ENCODE data around the genes MEIS3 and KDELR1.

DNA sequence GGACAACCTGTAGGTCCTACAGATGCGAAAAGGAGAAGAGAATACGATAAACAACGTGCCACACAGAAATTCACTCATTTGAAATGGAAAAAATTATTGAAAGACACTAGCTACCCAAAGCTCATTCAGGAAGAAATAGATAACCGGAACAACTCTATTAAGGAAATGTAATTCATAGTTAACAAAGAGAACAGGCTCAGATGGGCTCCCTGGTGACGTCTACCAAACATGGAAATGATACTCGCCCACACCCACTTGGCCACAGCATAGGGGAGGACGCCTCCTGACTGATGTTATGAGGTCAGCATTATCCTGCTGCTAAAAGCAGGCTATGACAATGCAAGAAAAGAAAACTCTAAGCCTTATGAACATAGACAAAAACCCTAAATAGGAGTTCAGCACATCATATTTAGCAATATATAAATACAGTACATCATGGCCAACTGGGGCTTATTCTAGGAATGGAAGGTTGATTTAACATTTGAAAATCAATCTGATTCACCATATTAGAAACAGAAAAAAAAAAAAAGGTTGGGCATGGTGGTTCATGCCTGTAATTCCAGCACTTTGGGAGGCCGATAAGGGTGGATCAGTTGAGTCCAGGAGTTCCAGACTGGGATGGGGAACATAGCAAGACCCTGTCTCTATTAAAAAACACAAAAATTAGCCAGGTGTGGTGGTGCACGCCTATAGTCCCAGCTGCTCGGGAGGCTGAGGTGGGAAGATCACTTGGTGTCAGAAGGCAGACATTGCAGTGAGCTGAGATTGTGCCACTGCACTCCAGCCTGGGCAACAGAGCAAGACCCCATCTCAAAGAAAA lies 34.4 kb downstream of the DHX34 start:
- PRO-cap, 2 experiments = no peak in any of the 2 experiments

- PRO-cap, 2 experiments = no peak in any of the 2 experiments
These were observed 13.3 kb downstream of the MEIS3 start for GRCh38 chr19:47405996-47406442.

- PRO-cap, 2 experiments = no peak in any of the 2 experiments
These were observed 1.4 kb downstream of the MEIS3 start for GRCh38 chr19:47417813-47418462.

DNA sequence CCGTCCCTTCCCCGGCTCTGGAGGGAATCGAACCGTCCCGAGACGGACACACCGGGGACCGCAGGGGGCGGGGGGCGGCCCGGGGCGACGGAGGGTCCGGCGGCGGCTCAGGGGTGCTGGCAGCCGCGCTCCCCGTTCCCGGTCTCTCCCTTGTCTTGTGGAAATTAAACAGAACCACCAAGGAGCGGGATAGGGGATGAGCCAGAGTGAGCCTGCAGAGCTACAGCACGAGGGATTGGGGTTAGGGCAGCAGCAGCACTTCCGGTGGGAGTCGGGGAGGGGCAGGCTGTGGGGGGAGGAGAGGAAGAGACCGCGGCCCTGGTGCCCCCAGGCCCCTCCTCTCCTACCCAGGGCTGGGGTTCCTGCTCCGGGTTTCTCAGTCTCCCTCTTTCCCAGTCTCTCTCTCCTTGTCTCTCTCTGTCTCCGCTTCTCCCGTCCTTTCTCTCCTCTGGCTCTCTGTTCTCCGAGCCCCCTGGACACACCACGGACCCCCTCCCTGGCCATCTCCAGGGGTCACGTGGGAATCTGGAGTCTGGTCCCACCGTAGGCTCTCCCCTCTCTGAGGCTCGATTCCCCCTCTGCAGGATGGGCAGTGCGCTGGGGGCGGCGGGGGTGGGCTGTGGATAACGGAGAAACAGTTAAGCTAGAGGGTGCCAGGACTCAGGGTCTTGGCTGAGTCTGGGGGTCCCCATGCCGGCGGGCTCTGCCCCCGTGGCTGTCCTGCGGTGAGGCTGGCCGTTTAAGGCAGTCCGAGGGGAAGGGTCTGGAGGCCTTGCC lies at the start of gene MEIS3:
MEIS3 (minus strand) TSS at position 148 of the 777 bp plus-strand sequence.
- PRO-cap, 2 experiments = peak in 1 of 2 experiments; most common plus-strand start position 204 of the sequence (in 1); most common minus-strand start position 151 of the sequence (in 1)

DNA sequence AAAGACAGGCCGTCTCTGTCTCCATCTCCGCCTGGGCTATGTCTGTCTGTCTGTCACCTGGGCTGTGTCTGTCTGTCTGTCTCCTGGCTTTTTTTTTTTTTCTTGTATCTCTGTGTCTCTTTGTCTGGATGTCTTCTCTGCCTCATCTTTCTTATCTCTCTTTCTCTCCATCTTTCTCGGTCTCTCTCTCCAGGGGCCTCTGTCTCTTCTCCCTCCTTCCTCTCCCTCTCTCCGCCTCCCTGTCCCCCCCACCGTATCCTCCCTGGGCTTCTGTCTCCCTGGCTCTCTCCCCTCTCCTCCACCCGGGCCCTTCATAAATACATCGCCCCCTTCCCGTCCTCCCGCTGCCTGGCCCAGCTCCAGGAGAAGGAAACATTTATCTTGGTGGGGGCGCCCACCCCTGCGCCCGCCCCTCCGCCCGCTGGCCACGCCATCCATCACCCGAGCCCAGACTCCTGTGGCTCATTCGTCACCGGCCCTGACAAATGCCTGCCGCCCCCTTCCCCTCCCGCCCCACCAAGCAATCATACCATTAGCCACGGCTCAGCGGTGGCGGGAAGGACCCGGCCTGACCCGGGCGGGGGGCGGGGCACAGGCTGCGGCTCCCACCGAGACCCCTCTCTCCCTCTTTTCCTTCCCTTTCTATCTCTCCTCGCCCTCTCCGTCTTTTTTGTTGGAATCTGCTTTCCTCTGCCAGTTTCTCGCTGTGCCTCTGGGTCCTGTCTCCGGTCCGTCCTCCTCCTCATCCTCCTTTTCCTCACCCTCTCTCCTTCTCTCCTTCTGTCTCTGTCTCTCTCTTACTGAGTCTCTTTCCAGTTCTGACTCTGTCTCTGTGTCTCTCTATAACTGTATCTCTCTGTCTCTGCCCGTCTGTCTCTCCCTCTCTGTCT lies 2.6 kb upstream of the MEIS3 start:
- PRO-cap, 2 experiments = peak in 1 of 2 experiments; most common plus-strand start position 541 of the sequence (in 1); most common minus-strand start position 454 of the sequence (in 1)

- PRO-cap, 2 experiments = no peak in any of the 2 experiments
These were observed 11.3 kb upstream of the KPTN start for GRCh38 chr19:47495314-47495773.

DNA sequence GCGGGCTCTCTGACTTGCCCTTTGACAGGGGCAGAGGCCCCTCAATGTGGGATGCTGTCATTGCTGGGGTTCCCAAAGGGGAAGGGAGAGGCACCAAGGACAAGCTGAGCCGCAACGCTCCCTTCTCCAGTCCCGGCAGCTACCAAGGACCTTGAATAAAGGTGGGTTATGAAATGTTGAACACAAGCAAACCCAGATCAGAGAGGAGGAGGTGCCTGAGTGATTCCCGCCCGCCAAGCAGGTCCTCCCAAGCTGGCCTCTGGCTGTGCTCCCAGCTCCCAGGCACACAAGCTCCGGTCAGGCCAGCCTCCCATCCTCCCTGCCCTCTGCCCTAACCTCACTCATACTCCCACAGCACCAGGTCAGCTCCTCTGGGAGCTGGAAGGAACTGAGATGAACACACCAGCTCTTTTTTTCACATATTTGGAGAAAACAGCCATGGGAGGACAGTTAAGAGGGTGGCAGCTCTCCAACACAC lies 3.8 kb downstream of the NAPA start:
- PRO-cap, 2 experiments = no peak in any of the 2 experiments

DNA sequence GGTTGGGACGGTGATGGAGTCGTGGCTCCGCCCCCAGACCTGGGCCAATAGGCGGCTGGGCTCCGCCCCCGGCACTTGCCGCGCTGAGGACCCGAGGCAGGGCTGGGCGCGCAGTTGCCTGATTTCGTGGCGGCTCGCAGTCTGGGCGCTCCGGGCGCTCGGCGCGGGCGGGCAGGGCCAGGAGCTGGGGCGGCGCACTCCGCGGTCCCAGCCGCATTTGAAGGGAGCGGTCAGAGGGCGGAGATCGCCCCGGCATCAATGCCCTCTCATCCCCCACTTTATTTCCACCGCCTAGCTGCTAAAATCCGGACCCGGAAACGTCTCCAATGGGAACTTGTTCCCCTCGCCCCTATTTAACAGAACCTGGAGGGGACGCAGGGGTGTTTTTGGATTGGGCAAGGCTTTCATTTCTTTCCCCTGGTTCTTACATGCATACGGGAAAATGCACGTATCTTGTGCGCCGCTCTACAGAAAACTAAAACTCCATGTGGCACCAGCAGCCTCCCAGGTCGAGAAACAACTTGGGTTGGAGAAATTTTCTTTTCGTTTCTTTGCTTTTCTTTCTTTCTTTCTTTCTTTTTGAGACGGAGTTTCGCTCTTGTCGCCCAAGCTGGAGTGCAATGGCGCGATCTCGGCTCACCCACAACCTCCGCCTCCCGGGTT lies 8.3 kb upstream of the BICRA start:
- PRO-cap, 2 experiments = peak in 1 of 2 experiments; most common plus-strand start position 121 of the sequence (in 1)

DNA sequence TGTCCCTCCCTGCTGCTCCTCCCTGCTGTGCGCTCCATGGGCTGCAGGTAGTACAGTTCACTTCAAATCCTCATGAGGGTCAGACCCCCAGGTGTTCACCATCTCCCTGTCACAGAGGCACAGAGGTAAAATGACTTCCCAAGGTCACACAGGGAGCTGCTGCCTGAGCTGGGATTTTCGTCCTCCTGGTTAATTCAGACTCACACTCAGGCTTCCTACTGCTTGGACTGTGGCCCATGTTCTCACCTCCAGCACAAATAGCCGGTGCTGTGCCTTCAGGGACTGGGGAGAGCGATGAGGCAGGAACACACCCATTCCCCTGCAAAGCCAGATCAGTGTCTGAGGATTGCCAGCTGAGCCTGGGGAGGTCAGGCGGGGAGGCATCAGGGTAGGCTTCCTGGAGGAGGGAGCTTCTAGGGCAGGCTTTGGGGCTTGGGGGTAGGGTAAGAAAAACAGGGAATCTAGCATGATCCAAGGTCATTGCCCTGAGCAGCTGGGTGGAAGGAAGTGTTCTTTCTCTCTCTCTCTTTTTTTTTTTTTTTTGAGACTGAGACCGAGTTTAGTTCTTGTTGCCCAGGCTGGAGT lies 14.5 kb downstream of the BICRA start:
- PRO-cap, 2 experiments = no peak in any of the 2 experiments

- PRO-cap, 2 experiments = no peak in any of the 2 experiments
These were observed 16.6 kb downstream of the BICRA start for GRCh38 chr19:47625311-47626109.

DNA sequence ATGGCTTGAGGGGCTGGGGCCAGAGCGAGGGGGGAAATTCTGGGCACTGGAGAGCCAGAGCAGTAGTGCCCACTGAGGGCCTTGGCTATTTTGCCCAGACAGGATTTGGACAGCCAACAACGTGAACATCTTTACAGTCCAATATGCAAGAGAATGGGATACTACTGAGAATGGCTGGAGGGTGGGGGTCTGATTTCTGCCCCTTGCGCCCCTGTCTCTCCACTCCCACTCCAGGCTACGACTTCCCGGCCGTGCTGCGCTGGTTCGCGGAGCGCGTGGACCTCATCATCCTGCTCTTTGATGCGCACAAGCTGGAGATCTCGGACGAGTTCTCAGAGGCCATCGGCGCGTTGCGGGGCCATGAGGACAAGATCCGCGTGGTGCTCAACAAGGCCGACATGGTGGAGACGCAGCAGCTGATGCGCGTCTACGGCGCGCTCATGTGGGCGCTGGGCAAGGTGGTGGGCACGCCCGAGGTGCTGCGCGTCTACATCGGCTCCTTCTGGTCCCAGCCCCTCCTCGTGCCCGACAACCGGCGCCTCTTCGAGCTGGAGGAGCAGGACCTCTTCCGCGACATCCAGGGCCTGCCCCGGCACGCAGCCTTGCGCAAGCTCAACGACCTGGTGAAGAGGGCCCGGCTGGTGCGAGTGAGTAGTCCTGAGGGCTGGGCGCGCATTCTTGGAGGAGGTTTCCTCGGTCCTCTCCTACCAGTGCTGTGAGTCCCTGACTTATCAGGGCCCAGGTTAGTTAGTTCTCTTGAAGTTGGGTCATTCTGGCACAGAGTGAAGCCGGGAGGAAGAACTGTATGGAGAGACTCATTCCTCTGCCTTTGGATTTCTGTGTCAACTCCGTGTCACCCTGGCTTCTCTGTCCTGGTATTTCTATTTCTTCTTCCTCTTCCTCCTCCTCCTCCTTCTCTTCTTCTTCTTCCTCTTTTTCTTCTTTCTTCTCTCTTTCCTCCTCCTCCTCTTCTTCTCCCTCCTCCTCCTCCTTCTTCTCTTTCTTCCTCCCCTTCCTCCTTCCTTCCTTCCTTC lies 12.7 kb downstream of the EHD2 start:
- PRO-cap, 2 experiments = no peak in any of the 2 experiments

DNA sequence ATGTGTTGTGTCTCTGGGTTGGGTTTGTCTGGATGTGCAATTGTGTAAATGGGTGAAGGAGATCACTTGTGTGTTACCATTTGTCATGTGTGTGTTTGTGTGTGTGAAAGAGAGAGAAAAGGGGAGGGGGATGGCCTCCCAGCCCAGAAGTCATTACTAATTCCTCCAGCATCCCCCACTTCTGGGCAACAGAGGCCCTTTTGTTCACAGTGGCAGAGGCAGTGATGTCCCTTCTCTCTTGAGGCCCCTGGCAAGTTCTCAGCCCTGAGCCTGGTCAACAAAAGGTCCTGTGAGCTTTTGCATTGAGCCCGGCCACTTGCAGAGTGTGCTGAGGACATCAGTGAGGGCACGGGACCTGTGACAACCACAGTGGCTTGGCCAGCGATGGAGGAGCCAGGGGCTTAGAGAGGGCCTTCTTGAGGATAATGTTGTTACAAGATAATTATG lies 4.5 kb upstream of the SELENOW start:
- PRO-cap, 2 experiments = peak in 1 of 2 experiments; most common plus-strand start position 367 of the sequence (in 1); most common minus-strand start position 155 of the sequence (in 1)

DNA sequence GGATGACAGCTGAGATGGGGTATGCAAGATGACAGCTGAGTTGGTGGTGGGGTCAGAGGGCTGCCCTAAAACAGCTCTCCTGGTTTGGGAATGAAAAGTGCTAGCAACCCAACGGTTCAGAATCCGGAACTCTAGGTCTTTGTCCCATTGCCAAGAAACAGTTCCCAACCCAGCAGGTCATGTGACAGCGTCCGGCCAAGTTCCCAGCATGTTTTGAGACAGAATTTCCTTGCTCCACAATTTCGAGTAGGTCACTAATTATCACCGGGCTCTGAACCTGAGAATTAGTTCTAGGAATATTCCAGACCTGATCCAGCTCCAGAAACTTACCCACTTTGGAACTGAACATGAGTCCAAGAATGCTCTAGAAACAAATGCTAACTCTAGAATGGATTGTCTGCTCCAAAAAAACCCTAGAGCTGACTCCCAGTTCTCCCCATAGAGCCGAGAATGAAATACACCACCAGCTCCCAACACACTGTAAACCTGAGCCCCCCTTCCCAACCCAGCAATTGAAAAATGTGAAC lies 3.5 kb downstream of the SELENOW start:
- PRO-cap, 2 experiments = peak in 1 of 2 experiments; most common plus-strand start position 179 of the sequence (in 1); most common minus-strand start position 133 of the sequence (in 1)

DNA sequence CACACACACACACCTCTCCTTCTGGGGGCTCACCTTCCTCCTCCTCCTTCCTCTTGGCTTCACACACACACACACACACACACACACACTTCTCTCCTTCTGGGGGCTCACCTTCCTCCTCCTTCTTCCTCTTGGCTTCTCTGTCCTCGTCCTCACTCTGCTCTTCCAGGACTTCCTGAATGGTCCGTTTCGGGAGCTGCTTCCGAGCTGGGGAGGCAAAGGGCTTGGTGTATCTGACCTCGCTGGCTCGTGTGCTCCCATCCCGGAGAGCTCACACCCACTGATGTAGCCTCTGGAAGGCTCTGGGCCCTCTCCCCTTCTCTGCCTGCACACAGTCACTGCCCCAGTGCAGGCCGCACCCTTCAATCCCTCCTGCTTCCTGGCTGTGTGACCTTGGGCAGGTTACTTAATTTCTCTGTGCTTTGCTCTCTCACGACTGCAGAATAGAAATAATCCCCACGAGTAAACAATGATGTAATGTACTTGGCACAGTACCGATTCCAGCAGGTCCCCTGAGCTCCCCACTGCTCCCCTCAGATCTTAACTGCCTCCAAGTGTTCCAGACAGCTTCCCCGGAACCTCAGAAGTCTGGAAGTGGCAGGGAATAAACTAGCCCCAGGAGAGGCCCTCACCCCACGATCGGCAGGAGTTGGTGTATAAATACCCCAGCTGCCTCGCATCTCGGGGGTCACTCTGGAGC lies 16.2 kb downstream of the LIG1 start:
- PRO-cap, 2 experiments = no peak in any of the 2 experiments

- PRO-cap, 2 experiments = no peak in any of the 2 experiments
These were observed 25.0 kb downstream of the ZSWIM9 start for GRCh38 chr19:48195022-48196361.

- PRO-cap, 2 experiments = peak in 1 of 2 experiments; most common plus-strand start chr19:48334126 (in 1); most common minus-strand start chr19:48334137 (in 1)
These were observed 8.4 kb downstream of the EMP3 start for GRCh38 chr19:48333616-48334300.

DNA sequence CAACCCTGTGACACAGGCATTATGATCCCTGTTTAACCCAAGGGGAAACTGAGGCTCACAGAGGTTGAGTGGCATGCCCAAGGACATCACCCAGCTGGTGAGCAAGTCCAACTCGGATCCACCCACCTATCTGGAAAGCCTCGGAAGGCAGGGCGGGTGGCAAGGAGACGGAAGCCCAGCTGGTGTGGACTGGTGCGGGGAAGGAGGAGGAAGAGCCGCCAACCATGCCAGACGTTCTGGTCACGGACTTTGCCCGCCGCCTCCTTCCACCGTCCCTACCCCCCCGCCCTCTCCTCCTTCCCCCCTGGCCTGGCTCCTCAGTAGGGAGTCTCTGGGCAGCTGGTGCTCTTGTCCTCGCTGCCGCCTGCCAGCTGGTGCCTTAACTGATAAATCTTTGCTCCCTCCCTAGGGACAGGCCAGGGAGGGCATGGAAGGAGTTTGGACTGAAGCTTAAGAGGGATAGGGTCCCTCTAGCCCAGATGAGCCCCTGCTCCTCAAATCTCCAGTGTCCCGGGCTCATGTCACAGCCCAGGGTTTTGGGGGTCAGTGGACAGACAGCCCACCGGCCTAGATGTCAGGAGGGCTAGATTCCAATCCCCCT lies 4.8 kb downstream of the SYNGR4 start:
- PRO-cap, 2 experiments = no peak in any of the 2 experiments

DNA sequence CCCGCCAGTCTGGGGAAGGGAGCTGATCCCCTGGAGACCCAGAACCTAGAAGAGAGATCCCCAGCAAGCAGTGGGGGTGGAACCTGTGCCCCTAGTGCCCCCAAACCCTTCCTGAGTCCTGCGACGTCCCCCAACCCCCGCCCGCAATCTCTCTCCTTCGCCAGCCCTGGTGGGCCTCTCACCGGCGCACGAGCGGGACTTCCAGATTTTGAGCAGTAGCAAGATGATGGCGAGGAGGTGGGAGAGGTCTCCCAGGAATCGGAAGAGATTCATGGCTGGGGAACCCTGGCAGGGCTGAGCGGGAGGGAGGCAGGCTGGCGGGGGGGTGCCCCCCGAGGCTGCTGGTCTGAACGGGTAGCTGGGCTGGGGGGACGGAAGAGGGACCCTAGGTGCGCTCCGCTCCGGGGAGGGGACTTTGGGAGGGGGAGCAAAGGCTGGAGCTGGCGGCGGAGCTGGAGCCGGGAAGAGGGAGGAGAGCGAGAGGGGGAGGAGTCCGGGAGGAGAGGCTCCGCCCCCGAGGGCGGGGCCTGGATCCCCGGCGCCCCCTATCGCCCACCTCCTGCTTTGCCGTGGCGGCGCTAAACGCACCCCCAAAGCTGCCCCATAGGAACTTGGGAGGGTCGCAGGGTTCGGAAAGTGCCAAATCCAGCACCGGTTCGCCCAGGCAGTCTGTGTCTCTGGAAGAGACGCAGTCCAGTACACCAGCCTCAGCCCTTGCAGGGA lies at the start of gene KDELR1:
KDELR1 (minus strand) TSS at position 466 of the 723 bp plus-strand sequence.
- PRO-cap, 2 experiments = peak in 1 of 2 experiments; most common minus-strand start position 466 of the sequence (in 1)

GRCh38 chr19:48489721-48490038 lies 20.5 kb downstream of the CYTH2 start:
- PRO-cap, 2 experiments = no peak in any of the 2 experiments

DNA sequence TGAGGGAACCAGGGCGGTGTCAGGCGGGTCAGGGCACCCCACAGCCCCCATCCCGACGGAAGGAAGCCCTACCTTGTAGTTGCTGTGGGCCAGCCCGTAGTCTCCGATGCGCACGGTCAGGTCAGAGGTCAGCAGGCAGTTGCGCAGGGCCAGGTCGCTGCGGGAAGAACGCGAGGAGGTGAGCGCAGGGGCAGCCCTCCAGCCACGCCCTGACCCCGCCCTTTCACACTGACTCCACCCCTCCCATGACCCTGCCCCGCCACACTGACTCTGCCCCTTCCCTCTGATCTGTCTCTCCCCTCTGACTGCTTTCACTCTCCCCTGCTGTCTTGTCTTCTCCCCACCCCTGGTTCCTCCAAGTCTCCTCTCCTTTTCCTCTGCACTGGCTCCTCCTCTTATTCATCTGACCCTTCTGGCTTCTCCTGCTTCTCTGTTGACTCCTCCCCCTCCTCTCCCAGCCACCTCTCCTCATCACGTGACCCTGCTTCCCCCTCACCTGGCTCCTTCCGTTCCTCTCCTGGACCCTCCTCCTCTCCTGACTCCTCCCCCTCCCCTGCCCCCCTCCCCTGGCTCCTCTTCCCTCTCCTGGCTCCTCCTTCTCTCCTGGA lies 10.1 kb downstream of the LMTK3 start:
- PRO-cap, 2 experiments = no peak in any of the 2 experiments